HCT116 (cell line): ENCODE data around the genes METTL2A, MRC2 and KCNH6.

DNA sequence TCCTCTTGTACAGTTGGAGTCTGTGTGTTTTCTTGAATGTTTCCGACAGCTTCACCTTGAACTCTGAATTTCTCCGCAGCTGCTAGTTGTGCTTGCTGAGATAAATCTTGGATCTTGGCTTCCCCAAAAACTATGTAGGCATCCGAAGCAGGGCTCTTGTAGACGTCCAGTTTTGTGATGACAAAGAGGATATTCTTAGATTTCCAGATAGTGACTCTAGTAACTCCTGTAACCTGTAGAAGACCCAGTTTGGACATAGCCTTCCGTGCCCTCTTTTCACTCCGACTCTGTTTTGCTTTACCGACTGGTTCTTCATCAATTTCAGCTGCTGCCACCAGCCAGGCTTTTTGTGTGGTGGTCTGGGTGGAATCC lies 346 bp downstream of the NACA2 start:
- RRBS: no CpG with 5 or more reads among the region's 7 CpGs

DNA sequence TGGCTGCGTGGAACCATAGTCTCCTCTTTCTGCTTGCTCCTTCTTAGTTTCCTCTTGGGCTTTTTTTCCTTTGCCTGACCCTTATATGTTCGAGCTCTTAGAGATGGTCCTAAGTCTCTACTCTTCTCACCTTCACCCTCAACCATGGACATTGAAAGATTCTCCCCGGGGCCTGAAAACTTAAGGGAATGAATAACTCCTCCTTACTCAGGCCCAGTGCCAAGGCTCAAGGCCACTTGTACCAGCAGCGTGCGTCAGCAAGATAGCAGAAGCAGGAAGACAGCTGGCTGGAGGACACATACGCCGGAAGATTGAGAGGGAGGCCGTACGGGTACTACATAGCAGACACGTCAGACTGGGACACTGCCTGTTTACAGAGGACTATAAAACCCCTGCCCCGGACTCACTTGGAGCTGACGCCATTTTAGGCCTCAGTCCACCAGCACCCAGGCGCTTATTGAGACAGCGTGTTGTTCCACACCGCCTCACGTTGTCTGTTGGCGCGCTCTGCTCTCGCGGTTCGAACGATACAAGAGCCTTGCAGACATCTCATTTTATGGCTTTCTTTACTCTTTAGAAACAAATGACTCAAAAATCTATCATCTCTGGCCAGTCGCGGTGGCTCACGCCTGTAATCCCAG lies 75.8 kb upstream of the MED13 start:
- RRBS: 93% methylated on average over 4 of the region's 25 CpGs

GRCh38 chr17:62165201-62165816 lies 100.2 kb upstream of the MED13 start:
- RRBS: no CpG with 5 or more reads among the region's 3 CpGs

GRCh38 chr17:62423597-62424248 lies at the start of gene METTL2A:
METTL2A (plus strand) TSS chr17:62423897.
- RRBS: no CpG with 5 or more reads among the region's 44 CpGs

- RRBS: no CpG with 5 or more reads among the region's 3 CpGs
Observed at GRCh38 chr17:62454146-62454448, 24.5 kb upstream of the TLK2 start.

- RRBS: no CpG with 5 or more reads among the region's 5 CpGs
Observed at GRCh38 chr17:62543485-62544514, 65.2 kb downstream of the TLK2 start.

- RRBS: no CpG with 5 or more reads among the region's 5 CpGs
Observed at GRCh38 chr17:62612974-62613383, 14.5 kb upstream of the MRC2 start.

GRCh38 chr17:62627613-62627971 lies at the start of gene MRC2:
MRC2 (plus strand) TSS chr17:62627670.
- RRBS: 11% methylated on average over 11 of the region's 43 CpGs

DNA sequence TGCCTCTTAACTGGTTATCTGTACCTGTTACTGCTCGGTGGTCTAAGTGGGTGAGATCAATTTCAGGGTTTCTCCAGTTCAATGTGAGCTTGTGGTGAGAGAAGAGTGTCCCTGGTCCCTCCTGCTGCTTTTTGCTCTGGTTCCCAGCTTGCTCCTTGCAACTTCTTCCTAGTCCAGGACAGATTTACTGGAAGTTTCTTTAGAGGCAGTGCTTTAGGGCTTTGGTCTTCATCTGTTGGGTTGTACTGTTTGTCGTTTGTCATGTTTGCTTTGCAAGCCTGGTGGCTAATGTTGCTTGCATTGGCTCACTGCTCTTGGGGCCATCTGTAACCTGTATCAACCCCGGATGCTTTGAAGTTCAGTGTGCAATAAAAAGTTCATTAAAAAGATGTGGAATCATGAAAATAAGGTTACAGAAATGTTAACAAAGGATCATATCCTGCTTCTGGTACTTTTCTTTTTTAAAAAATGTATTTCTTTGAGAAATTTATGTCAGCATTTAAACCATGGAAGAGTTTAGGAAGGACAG lies 82.5 kb downstream of the MRC2 start:
- RRBS: no CpG with 5 or more reads among the region's 3 CpGs

DNA sequence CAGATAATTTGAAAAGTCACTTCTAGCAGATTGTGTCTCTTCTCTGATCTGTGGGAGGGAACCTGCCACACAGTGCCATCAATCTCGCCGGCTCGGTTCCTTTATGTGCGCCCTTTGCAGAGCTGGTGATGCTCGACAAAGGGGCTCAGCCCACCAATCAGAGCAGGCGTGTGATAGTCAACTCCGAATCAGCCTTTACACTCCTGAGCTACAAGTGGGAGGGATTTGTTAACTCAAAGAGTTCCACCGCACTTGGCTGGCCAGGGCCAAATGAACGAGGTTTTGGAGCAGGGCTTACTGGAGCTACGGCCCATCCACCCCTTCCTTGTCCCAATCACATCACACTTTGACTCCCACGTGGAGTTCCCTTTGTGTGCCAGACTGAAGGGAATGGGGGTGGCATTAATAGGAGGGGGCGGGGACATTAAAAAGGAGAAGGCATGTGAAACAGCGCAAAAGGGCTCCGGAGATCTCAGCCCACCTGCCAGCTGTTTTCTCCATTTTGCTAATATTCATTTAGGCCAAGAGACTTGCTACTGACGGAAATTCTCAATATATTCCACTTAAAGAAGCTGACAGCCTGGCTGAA lies 86.0 kb downstream of the MRC2 start:
- RRBS: no CpG with 5 or more reads among the region's 15 CpGs

GRCh38 chr17:63350320-63350746 lies 95.8 kb downstream of the CYB561 start:
- RRBS: no CpG with 5 or more reads among the region's 4 CpGs

- RRBS: 27% methylated on average over 12 of the region's 60 CpGs
Observed at GRCh38 chr17:63522893-63523658, at the start of gene KCNH6. KCNH6 (plus strand) TSS chr17:63523358.

DNA sequence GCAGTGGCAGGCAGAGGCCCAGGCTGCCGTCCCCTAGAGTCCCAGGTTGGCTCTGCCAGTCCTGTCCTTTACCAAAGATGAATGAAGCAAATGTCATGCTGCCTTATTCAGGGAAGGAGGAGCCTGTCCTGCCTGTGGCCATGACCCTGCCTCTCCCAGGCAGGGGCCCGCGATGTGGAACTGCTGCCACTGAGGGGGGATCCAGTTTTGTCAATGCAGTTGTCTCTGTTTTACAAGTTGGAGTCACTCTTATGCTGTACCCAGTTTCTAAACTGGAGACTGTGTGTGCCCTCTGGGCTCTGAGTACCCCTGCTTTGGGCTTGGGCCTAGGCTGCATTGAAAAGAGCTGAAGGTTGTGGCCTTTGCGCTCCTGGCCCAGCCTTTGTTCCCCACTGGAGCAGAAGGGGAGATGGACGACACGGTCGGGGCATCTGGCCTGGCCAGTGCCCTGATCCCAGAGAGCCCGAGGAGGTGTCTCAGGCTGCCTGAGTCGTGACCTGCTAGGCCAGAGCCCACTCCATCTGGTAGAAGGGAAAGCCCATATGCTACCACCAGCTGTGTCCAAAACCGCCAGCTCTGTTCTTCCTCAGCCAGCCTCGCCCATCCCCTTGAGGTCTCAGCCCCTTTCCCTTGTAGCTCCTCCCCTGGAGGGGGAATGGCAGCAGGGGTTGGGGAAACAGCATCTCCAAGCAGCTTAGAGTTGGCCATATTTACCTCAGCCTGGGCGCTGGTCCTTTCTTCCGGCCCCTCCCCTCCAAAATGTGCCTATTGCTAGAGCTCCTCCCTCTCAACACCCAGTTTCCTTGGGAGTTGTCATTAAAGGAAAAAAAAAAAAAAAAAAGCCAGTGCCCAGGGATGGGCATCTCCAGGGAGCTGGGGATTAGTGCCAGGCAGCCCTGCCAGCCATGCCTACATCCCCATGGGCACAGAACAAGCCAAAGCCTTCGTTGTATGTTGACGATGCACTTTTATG lies 5.4 kb downstream of the LIMD2 start:
- RRBS: no CpG with 5 or more reads among the region's 15 CpGs

DNA sequence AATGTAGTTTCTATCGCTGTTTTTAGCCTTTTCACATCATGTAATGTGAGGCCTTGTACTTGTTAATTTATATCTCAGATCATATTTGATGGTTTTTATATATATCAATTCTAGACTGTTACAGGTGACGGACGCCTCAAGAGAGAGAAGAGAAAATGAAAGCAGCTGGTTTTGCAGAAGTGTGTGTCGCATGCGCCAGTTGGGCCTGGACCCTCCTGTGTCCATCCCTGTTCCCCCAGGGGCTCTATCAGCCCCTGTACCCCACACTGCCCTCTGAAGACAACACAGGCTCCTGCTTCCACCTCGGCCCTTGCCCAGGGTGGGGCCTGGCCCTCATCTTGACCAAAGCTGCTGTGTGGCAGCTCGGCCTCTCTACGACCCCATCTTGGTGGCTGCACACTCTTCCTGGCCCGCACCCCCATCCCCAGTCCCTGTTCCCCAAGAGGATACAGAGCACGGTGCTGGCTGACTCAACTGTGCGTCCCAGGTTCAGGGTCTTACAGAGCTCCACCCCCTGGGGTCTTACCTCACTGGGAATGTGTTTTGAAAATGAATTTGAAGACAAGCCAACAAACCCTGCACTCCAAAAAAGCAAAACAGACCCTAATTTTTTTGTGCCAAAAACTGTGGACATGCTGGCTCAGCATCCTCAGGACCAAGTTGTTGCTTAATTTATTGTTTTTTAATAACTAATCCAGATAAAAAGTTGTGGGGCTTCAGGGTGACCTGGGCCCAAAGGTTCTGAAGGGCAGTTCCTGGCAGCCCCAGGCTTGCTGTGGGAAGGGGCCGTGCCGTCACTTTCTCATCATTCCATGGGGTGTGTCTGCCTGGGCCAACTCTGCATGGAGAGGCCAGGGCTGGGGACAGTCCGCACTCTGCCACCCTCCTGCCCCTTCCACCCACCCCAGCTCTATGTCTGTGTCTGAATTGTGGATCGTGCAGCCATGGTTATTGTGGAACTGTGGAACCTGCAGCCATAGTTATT lies 4.4 kb downstream of the LIMD2 start:
- RRBS: no CpG with 5 or more reads among the region's 15 CpGs

- RRBS: no CpG with 5 or more reads among the region's 25 CpGs
Observed at GRCh38 chr17:63697395-63698479, 2.2 kb downstream of the LIMD2 start.

- RRBS: 45% methylated on average over 14 of the region's 25 CpGs
Observed at GRCh38 chr17:63699112-63699601, 768 bp downstream of the LIMD2 start.

- RRBS: no CpG with 5 or more reads among the region's 20 CpGs
Observed at GRCh38 chr17:63701818-63702679, 2.1 kb upstream of the LIMD2 start.

GRCh38 chr17:63740818-63741212 lies 784 bp downstream of the STRADA start:
- RRBS: no CpG with 5 or more reads among the region's 6 CpGs

GRCh38 chr17:63772700-63773088 lies 703 bp downstream of the CCDC47 start:
- RRBS: no CpG with 5 or more reads among the region's 5 CpGs

- RRBS: no CpG with 5 or more reads among the region's 17 CpGs
Observed at GRCh38 chr17:63774908-63775804, 1.2 kb downstream of the DDX42 start.